Pericardium (tissue), 1 donor: ENCODE results near the gene ATXN1.

- RRBS: no CpG with 5 or more reads among the region's 11 CpGs
Observed at GRCh38 chr6:15246340-15246950, 576 bp downstream of the JARID2 start.

DNA sequence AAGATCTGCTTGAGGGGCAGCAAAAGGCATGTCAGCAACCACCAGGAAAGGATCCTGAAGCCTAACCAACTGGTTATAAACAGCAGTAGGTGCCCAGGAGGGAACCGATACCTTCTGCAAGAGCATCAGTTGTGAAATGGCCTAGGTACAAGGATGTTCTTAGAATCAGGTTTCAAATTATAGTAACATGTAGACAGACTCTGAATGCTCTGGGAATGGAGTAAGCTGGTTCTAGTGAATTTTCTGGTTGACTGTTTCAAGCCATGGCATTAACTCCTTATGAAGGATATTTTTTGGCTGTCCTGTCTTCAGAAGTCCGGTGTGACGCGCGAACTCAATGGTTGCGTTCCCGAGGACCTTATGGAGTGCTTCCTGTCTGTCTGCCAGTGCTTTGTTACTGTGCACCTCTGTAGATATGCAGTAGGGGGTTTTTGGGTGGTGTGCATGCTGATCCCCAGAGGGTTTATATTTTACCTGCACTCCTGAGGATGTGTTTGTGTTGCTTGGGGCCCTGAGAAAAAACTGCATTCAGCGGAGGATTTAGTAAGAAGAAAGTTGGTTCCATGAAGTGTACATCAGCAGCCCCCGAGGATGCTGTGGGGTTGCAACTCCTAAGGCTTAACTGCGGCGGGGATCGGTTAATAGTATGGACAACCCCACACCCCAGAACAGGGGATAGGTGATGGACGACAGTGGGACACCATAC, 21.6 kb downstream of the JARID2 start:
- RRBS: no CpG with 5 or more reads among the region's 13 CpGs

DNA sequence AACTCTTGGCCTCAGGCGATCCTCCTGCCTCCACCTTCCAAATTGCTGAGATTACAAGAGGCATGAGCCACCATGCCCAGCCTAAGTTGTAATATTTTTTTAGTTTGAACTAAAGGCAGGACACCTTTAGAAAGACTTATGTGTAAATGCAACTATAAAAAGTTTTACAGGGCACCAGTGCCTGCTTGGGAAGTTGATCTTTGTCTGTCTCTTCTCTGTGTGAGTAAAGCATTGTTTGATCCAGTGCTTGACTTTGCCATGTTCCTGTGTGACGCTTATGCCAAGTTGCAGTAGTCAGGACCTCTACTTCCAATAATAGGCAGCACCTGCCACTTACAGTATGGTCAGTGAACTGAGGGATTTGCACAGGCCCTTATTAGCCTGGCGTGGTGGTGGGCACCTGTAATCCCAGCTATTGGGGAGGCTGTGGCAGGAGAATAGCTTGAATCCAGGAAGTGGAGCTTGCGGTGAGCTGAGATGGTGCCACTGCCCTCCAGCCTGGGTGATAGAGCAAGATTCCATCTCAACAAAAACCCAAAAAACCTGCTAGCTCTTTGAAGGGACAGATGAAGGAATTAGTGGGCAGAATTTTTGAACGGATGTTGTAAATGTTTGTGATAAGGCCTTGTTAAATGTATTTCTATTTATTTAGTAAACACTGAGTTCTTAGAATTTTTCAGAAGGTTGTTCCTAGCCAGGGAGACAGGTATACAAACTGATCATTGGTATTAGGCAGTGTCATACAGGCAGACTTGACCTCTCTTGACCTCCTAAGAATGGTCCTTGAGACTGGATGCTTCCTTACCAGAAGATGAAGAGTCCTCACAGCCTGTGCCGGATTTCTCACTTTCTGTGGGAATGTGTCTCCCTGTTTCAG, 47.3 kb downstream of the JARID2 start:
- RRBS: no CpG with 5 or more reads among the region's 6 CpGs

DNA sequence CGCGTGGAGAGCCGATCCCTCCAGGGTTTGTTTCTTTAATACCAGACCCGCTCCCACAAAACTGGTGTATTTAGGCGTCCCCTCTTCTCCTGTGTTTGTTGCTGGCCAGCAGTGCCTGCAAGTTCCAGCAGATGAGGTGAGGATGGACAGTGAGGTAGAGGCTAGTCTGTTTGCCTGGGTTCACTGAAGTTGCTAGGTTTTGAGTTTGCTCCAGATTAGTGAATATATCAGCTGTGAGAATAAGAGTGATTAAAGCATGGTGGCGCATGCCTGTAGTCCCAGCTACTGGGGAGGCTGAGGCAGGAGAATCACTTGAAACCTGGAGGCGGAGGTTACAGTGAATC, 71.9 kb downstream of the JARID2 start:
- RRBS: no CpG with 5 or more reads among the region's 7 CpGs

DNA sequence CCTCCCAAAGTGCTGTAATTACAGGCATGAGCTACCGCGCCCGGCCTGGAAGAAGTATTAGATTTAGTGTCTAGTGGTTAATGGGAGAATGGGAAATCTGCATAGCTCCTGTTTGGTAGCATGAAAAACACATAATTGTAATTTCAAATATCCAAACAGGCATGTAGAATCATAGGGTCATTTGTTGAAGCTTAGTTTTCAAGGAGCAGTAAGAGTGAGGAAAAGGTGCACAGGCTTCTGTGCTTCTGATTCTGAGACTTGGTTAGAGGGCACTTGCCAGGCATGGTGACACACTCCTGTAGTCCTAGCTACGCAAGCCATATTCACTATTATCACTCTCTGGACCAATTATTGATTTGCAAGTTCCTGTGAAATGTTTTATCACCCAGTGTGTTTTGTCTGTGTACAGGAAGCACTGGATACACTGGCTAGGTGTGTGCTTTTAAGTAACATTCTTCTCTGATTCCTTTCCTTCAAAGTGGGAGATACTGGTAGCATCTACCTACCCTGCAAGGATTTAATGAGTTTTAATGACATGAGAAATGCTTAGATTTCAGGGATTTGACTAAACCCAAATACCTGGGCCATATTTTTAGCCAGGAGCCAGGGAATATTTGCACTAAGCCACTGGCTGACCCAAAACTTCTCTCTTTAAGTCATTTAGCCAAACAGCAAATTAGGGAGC, 76.3 kb downstream of the JARID2 start:
- RRBS: no CpG with 5 or more reads among the region's 4 CpGs

DNA sequence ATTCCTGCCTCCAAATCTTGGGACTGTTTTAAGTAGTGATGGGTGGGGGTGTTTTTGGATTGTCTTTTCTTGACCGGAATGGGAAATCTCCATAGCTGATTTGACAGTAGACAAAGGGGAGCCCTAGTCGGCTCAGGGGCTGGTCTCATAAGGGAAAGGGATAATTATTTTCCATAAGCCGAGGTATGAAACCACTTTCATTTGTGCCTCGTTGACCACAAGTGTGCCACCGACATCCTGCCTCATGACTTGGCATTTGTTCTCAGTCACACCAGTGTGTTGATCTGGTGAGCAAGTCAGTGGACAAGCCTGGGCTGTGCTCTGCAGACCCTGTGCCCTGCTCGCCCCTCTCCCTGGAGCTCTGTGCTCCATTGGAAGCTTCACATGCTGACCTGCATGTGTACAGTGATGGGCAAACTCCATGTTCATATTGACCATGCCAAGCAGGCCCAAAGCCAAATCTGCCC, 158.0 kb downstream of the JARID2 start:
- RRBS: no CpG with 5 or more reads among the region's 6 CpGs

- RRBS: no CpG with 5 or more reads among the region's 18 CpGs
Observed at GRCh38 chr6:15502890-15503530, 159.8 kb downstream of the DTNBP1 start.

DNA sequence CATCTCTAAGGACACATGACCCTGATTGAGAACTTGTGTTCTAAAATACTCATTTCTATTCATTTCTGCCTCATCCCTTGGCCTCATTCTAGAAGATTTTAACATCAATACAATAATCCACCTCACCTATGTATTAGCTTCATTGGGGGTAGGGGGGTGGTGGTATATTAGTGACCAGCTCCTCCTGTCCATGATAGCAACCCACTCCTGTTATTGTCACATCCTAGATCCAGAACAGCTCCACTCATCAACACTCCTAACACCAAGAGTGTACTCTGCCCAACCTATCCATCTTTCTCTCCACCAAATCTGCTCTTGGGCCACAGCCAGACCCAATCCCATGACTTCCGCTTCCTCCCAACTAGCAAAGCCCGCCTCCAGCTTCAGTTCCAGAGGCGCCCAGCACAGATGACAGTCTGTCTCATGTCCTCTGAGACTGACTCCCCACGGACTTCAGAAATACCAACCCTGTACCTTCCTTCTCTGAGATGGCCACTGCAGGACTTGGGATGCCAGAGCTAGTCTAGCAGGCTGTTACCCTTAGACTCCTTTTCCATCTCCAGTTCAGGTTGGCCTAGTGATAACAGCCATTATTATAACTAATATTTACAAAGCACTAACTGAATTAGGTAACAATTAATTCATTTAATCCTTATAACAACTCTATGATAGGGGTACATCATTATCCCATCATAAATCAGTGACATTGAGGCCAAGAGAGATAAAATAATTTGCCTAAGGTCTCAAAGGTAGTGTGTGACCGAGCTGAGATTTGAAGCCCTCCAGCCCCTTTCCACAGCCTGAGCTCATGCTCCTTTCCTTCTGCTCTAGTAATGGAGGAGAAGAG, 48.5 kb downstream of the DTNBP1 start:
- RRBS: no CpG with 5 or more reads among the region's 5 CpGs

GRCh38 chr6:16130154-16130767, 1.4 kb downstream of the MYLIP start:
- RRBS: no CpG with 5 or more reads among the region's 12 CpGs

DNA sequence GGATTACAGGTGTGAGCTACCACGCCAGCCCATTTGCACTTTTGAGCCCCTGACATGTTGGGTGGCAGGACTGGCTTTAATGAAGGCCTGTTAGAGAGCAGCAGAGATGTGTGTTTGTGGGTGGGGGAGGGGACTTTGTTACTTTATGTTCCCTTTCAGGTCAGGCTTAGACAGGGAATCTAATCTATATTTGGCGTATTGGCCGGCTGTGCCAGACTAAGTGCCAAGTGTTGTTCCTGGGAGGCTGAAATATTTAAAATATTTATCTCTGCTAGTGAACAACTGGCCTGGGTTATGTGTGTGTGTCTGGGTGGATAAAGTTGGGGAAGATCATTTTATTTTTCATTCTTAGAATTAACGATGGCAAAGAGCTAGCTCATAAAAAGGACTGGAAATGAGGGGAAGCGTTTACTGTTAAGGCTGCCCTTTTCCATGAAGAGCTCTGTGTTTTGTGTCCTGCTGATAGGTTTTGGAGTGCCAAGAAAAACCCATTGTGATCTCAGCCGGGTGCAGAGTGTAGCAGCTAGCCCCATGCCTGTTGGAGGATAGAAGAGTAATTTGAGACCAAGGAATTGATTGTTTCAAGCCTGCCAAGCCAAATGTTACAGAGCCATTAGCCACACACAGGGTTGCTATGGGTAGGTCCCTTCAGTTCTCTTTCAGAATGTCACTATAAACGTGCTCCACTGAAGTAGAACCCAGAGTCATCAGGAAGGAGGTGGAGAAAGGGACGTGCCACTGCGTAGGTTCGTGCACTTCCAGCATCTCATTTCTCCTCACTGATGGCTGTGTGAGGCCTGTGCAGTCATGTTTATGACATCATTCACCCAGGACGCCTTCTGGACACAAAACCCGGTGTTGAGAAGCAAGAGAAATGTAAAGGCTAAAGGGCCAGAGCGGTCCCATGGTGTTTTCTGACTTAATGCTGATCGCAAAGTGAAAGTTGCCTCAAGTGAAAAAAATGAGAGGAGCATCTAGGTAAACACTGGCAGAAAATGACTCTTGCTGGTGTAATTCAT, 6.4 kb downstream of the GMPR start:
- RRBS: no CpG with 5 or more reads among the region's 14 CpGs

DNA sequence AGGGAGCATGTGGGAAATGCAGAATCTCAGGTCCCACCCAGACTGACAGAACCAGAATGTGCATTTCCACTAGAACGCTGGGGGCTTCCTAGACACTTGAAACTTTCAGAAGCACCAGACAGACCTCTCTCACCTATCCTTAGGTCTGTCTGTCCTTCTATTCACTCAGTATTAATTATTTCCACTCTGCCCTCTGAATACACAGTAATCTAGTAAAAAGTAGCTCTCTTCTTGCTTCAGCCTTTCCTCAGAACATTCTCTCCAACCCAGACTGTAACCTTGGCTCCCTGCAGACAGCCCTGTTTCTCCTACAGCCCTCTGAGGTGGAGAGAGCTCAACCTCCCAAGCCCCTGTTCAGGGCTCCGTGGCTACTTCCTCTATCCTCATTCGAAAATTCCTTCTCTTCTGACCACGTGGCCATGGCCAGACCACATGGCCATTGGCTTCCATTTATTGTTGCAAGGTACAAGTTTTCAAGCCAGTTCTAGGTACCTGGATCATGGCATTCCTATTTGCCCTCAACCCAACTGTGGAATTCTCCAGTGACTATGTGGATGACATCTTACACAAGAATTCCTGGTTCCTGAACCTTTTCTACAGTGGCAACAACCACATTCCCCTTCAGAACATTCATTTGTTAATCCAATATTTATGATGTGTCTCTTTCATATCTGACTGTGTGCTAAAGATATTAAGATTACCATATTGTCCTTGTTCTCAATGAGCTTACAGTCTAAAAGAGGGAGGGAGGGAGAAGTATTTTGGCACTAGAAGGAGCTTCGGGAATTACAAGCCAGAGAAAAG, 161.8 kb downstream of the GMPR start:
- RRBS: no CpG with 5 or more reads among the region's 5 CpGs

DNA sequence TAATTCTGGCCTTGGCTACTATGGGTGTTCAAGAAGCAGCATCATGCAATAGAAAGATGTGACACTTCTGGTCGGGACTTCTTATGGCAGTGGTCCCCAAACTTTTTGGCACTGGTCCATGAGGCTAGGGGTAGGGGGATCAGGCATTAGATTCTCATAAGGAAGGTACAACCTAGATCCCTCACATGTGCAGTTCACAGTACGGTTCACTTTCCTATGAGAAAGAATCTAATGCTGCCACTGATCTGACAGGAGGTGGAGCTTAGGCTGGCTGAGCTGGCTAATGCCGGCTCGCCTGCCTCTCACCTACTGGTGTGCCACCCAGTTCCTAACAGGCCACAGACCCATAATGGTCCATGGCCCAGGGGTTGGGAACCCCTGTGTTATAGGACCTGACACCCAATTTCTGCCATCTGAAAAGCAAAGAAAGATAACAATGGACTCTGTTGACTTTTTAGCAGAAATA, 199.5 kb downstream of the GMPR start:
- RRBS: no CpG with 5 or more reads among the region's 4 CpGs

DNA sequence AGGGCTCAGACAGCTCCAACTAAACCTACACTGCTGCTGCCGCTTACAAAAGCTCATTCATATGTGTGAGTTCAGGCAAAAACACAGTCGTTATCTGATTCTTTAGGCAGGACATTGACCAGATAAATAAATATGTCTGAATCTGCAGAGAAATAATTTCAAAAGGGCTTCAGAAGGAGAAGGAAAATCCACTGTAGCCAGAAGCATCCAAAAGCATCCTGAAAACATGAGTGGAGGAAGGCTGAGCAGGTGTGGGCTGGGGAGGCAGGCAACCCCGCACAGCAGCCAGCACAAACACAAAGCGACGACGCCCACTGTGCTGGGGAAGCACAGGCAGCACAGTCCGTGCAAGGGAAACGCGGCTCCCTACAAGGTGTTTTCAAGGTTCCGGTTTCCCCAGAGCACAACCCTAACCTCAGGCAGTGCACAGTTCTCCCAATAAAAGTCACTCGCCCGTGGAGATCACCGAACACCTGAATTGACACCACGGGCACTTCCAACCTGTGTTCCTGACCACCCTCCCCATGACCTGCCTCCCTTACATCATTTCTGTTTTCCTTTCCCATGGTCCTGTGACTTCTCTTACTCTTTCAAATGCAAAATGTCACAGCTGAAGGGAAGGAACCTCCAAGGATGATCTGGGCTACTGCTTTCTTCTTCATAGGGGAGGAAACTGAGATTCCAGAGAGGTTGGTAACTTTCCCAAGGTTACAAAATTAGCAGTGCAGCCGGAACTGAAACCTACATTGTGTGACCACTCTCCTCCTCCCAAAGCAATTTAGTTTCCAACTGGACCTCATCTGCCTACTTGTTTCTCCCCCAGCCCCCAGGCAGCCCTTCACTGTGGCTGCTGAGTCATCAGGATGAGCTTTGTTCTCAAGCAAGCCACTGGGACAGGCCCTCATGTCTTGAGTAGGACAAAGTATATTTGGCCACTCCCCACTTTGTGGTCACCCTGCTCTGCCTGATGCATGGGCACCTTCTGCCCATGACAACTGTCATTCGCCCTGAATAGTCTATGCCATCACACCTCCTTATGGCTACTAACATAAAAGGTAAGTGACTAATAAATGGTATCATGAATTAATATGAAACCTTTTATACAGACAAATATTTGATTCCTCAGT, 125.3 kb downstream of the ATXN1 start:
- RRBS: no CpG with 5 or more reads among the region's 16 CpGs

DNA sequence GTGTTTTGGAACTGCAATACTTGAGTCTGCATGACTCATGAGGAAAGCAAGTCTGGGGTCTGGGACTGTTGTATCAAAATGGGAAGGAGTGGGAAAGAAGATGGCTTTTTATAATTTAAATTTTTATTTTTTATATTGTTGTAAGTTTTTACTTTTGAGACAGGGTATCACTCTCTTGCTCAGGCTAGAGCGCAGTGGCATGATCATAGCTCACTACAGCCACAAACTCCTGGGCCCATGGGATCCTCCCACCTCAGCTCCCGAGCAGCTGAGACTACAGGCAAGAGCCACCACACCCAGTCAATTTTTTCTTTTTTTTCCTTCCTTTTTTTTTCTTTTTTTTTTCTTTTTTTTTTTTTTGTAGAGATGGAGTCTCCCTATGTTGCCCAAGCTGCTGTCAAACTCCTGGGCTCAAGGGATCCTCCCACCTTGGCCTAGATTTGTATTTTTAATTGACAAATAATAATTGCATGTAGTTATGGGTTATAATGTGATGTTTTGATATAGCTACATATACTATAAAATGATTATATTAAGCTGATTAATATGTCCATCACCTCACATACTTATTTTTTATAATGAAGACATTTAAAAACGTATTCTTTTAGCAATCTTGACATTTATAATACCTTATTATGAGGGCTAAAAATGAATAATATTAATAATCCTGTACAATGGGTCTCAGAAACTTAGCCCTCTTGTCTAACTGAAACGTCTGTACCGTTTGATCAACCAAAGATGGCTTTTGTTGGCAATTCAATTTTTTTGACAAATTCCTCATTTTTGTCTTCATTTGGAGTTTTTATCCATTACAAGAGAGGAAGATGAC, 71.9 kb downstream of the ATXN1 start:
- RRBS: no CpG with 5 or more reads among the region's 5 CpGs

DNA sequence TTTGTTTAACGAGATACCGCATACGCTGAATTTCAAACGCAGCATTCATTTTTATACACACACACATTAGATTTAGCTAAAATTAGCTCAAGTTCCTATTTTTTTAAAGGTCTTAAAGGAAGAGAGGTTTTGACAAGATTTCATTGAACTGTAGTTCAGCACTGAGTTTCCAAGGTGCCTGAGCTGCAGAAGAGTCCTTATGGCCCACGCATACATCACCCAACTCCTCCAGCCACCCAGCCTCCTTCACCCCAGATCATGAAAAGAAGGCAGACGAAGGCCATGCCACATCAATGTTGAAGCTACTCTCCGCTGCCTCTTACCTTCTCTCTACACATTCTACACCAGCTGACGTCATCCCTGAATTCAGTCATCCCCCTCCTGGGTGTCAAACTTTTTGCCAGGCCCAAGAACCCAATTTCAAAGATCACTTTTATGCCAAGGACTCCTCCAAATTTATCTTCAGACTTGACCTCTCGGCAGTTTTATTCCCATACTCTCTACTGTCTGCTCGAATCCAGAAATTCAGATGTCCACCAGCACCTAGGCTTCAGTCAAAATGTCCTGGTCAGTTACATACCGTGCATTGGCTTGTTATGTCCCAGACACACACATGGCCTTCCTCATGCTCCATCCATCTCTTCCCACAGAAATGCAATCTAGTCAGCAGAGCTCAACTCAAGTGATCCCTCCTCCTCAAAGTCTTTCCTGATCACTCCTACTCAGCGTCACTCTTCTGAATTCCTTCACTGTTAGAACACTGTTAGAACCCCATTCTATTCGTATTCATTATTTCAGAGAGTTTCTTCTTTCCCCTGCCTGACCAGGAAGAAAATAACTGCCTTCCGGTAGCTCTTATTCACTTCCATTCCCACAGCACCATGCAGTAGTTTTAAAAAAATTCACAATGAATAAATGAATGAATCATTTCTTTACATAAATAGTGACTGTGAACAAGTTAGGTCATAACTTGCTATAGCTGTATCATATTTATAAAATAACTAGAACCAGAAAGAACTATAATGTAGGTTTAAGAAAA, 11.5 kb downstream of the ATXN1 start:
- RRBS: no CpG with 5 or more reads among the region's 14 CpGs

DNA sequence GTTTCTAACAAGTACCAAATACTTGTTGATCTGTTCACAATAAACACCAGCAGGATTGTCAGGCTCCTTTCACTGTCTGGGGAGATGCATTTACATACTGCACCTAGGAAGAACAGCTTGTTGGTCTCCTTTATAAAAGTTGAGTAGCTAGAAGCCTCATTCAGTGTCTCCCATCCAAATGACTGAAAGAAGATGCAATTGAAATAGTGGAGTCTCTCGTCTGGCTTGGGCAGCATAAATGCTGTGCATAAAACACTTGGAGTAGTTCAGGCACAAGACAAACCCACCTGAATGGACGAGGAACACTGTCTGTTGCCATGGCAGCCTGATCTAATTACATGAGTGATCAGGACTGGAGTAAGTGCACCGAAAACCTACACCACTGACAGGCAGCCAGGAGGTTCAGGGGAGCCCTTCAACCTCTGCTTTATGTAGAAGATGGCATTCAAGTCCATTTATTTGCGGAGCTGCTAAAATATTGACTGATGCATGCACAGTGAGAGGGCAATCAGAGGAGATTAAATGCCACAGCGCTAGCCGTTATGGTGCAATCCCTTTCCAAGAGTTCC, 2.8 kb downstream of the ATXN1 start:
- RRBS: no CpG with 5 or more reads among the region's 6 CpGs

DNA sequence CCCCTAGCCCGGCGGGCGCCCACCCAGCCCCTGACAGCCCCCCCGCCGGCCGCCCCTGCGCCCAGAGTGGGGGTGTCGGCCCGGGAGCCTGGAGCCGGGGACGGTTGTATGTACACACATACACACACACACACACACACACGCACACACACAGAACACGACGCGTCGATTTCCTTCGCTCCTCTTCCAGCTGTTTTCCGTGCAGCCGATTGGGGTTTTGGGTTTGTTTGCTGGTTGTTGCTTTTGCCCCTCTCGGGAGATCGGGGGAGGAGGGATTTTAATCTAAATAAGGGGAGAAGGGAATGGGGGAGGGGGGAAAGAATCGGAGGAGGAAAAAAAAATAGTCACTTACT, 338 bp downstream of the ATXN1 start:
- RRBS: 2% methylated on average over 9 of the region's 22 CpGs

DNA sequence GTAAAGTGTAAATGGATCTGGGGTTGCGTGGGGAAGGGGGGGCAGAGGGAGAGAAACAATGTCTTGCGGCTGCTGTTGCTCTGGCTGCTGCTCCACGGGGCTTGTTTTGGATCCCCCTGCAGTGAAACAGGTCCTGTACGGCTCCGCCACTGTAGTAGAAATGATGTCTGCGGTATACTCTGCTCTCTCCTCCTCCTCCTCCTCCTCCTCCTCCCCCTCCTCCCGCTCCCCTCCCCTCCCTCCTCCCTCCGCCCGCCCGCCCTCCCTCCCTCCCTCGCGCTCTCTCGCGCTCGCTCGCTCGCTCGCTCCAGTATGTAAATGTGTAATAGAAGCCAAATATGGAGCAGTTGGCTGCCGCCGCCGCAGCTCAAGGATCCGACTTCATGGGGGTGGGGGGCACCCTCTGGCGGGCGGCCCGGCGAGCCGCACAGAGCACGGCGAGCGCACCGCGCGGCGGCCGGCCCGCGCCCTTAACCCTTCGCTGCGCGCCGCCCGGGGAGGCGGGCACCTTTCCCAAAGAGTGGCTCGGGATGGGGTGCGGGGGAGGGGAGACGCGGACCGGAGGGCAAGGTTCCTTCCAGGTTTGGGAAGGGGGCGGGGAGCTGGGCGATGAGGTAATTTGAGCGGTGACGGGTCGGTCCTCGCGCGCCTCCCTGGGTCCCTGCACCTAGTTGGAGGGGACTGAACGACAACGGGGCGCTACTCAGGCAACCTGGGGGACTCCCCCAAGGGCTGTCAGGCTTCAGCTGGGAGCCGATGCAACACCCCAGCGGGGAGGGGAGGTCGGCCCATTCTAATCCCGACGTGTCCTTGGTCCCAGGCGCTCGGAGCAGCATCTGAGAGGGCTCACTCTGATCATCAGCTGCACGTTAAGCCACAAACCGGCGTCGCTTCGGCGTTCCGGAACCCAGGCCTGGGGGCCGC, at the start of gene ATXN1:
ATXN1 (minus strand) TSS at position 162 of the 924 bp plus-strand sequence.
- RRBS: 1% methylated on average over 26 of the region's 74 CpGs

GRCh38 chr6:16770751-16771417, 9.6 kb upstream of the ATXN1 start:
- RRBS: no CpG with 5 or more reads among the region's 14 CpGs

DNA sequence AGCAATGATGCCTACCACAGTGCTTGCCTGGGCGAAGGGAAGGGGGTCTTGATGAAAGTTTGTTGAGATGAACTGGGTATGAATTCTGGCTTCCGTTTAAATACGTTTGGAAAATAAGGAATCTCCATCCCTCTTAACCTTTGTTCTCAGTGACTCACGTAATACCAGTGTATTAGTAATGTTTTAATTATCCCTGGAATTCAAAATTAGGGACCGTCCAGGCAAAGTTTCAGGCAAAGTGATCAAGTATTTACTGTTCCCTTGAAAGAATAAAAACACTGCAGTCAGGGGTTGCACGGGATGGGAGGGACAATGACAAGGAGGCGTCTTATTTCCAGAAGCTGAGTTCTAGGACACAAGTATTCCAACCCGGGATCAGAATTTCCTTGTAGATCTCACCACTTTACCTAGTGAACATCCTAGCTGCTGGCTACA, 2.5 kb upstream of the RBM24 start:
- RRBS: no CpG with 5 or more reads among the region's 8 CpGs